SJSA1 (cell line): ENCODE measurements around a stretch of chr18.

DNA sequence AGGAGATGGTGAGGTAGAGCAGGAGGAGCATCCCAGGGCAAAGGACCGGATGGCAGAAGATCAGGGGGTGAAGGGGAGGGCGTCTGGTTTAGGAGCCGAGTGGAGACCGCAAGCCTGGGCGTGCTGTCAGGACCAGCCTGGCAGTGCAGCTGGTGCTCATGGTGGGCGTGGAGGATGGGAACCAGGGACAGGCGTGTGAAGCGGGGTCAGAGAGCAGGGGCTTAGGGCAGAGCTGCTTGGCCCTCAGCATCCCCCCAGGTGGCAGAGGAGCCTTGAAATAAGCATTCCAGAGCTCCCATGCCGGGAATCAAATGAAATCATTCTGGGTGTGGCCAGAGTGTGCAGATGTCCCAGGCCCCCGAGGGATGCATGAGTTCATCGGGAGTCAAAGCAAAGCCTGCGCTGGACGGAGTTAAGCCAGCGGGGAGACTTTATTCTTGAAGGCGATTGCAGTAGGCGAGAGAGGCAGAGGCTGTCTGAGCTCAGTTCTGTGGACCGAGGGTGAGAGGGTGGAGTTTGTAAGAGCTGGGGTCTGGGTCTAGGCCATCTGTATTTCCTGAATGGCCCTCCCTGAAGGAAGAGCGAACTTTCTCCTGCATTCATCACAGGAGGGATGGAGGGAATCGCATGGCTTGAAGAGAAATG lies 33.1 kb upstream of the MBP start:
- RAMPAGE, long total RNA: no peak

DNA sequence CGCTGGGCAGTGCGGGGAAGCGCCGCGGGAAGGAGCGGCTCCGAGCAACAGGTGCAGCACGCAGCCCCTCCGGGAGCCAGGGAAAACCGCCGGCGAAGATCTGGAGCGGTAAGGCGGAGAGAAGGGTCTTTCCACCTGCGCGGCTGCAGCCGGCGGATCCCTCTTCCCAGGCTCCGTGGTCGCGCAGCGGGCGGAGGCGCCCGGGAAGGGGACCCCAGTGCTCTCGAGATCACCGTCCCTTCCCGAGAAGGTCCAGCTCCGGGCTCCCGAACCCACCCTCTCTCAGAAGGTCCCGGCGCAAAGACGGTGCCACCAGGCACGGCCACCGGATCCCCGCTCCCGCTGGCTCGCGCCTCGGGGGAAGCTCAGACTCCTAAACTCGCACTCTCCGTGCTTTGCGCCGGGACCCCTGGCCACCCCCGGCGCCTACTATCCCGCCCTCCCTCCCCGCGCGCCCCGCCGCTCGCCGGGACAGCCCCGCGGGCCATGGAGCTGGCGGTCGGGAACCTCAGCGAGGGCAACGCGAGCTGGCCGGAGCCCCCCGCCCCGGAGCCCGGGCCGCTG lies 497 bp downstream of the GALR1 start:
- RAMPAGE, long total RNA: no peak

GRCh38 chr18:77622178-77622447 lies 372.5 kb downstream of the GALR1 start:
- RAMPAGE, long total RNA: no peak

DNA sequence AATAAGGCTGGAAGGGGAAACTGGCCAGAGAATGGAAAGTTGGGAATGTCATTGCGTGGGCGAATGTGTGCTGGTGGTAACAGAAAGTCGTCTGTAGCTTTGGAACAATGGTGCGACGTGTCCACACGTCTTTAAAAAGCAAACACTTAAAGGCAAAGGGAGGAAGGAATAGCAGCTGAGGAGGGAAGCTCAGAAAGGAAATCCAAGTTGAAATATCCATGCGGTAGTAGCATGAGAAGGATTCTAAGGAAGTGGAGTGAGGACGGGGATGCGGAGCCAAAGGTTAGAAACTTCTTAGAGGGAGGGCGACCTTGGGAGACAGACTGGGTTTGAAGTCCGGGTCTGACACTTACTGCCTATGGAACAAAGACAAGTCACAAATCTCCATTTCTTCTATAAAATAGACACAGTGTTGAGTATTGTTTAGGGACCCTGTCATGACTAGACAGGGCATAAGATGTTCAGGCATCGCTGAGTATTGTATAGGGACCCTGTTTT lies 469.3 kb upstream of the SALL3 start:
- RAMPAGE, long total RNA: no peak

DNA sequence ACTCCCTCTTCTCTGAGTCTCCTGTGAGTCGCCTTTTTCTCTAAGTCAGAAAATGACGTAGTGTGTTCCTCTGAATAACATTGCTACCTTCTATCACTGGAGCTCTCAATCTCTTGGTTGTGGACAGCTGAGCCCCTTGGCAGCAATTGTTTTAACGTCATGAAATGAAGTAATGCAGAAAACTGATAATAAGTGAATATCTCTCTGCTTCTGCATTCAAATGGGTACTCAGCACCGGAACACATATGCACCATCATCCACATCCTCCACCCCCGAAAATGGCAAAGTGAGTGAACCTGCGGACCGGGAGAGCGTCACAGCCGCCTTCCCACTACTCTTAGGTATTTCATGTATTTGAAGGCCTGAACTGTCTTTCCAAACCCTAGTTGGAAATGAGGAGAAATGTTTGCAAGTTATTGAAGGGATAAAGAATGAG lies 433.2 kb upstream of the SALL3 start:
- RAMPAGE, long total RNA: no peak

DNA sequence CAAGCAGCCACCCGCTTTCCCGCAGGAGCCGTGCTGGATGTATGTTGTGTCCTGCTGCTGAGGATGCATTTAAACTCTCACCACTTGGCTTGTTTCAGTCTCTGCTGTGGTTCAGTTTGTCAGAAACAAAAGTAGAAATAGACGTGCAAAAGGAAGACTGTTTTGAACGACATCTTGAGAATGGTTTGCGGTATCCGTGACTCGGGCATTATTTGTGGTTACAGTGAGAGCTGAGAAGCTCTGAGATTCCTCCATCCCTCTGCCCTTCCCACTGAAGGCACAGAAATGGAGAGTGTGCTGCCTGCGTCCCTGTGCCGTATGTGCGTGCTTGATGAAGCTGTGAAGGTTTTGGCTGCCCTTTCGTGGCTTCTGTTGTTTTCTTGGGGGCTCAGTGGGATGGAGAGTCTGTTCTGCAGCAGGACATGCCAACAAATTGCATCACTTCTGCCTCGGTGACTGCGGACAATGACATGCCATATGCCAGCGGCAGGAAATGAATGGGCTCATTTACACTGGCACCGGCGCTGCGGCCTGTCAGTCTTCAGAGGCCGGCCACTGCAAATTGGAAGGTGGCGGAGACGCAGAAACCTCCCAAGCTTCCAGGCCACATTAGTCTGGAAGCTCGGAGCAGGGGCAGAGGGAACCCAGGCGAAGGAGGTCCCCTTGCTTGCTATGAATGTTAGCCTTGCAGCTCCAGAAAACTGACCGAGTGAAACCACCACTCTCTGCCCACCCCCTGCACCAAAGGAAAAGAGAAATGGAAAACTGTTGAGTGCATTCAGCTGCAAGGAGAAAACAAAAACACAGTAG lies 417.6 kb upstream of the SALL3 start:
- RAMPAGE, long total RNA: no peak

- RAMPAGE, long total RNA: no peak
Measured at GRCh38 chr18:79154330-79154574, 85.1 kb downstream of the ATP9B start.

DNA sequence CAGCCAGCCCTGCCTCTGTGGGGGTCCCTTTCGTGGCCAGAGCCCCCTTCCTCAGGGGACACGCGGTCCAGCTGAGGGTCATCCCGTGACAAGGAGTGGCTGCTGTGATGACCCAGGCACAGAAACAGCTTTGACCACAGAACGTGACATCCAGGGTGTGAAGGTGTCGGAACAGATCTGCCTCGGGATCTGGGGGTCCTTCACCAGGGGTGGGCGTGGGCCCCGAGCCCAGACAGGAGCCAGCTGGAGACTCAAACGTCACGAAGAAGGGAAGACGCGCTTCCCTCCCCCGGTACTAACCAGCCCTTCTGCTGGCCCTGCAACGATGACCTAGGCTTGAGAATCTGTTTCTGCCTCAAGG lies 75.9 kb downstream of the NFATC1 start:
- RAMPAGE, long total RNA: no peak

DNA sequence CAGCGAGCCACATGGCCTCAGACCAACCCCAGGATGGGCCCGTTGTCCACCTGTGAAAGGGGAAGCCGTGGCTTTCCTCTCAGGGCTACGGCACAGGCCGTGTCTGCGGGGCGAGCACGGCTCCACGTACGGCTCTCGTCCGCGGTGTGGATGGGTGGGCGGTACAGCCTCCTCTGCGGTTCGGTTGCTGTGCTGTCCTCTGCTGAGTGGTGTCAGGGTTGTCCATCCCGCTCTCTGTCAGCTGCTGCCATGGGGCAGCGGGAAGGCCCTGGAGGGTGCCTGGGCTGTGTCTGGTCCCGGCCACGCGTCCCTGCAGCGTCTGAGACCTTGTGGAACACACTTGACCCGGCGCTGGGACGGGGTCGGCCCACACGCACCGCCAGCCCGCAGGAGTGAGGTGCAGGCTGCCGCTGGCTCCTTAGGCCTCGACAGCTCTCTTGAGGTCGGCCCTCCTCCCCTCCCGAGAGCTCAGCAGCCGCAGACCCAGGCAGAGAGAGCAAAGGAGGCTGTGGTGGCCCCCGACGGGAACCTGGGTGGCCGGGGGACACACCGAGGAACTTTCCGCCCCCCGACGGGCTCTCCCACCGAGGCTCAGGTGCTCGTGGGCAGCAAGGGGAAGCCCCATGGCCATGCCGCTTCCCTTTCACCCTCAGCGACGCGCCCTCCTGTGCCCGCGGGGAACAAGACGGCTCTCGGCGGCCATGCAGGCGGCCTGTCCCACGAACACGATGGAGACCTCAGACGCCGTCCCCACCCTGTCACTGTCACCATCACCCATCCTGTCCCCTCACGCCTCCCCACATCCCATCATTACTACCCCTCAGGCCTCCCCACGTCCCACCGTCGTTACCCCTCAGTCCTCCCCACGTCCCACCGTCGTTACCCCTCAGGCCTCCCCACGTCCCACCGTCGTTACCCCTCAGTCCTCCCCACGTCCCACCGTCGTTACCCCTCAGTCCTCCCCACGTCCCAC lies 128.8 kb downstream of the NFATC1 start:
- RAMPAGE, long total RNA: no peak

- RAMPAGE, long total RNA: no peak
Measured at GRCh38 chr18:79575928-79576643, 103.5 kb upstream of the CTDP1 start.

DNA sequence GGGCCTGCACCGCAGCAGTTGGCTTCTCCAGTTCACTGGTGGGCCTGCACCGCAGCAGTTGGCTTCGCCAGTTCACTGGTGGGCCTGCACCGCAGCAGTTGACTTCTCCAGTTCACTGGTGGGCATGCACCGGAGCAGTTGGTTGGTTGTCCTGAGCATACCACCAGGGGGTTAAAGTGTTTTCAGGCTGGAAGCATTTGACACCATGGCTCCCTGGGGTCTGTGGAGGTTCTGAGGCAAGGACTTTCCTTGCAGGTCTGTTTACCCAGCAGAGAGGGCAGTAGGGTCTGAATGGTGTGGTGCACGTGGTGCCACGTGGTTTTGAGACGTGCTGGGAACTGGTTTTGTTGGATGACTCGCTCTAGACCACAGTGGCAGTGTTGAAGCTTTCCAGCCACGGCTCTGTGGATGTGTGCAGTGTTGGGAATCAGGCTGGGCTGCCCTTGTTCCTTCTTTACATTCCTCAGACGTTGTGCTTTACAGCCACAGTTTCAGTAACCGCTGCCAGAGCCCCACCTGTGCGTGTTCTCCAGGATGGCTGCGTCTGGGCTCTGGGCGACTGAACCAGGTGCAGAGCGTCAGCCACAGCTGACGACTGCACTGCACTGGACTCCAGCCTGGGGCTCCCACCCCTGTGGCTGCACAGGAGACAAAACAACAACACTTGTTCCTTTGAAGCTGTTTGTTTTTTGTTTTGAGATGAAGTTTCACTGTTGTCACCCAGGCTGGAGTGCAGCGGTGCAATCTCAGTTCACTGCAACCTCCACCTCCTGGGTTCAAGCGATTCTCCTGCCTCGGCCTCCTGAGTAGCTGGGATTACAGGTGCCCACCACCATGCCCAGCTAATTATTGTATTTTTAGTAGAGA lies 8.2 kb downstream of the CTDP1 start:
- RAMPAGE, long total RNA: no peak

DNA sequence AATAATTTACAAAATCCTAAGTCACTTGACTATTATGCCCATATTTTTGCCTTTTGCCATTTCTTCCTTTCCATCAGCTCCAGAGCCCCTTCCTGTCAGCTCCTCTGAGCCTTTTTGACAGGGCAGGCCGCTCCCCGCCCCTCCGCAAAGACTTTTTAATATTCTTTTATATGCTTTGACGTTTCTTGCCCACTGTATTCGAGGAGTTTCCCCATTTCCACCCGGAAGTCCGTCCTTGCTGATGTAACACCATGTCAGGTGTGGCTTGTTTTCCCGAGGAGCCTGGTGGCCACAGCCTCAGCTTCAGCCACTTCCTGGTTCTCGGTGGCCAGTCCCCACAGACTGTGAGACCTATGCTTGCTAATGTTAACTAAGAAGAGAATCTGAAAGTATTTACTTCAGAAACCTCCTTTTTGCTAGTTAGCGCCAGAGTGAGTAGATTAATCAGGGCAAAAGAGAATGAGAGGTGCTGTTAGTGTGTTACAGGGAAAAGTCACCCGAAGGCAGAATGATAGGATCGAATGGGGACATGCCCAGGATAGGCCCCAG lies 32.1 kb downstream of the CTDP1 start:
- RAMPAGE, long total RNA: no peak

- RAMPAGE, long total RNA: no peak
Measured at GRCh38 chr18:79856598-79856945, 58.8 kb downstream of the KCNG2 start.

GRCh38 chr18:79899383-79899904 lies 52.0 kb downstream of the SLC66A2 start:
- RAMPAGE, long total RNA: no peak

- RAMPAGE, long total RNA: no peak
Measured at GRCh38 chr18:79903524-79904222, 47.8 kb downstream of the SLC66A2 start.

GRCh38 chr18:79937877-79938663 lies 13.4 kb downstream of the SLC66A2 start:
- RAMPAGE, long total RNA: no peak

DNA sequence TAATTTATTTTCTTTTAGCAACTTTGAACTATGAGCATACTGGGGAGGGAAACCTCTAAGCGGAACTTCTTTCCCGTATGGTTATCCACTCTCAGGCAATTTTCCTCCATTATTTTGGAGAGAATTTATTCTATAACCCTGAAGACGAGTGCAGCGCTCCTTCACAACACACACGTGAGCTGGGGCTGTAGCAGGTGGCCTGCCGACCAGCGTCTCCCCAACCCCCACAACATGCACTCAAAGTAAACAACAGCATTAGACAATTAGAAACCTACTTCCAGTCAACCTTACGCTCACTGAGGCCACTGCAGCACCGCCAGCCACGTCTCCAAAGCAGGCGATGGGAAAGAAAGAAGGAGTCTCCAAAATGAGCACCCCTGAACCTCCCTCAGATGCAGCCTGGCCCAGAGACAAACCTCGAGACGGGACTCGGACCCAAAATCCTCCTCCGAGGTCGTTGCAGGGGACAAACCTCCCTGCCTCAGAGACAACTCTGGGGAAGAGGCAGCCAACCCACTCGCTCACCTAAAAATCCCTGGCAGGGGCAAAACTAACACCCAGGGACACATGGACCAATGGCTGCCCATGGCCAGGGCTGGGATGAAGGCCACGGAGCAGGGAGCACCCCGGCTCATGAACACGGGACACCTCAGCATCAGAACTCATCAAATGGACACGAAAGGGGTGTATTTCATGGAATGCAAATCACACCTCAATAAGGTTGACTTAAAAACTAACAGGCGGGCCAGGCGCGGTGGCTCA lies 2.6 kb downstream of the SLC66A2 start:
- RAMPAGE, long total RNA: no peak

DNA sequence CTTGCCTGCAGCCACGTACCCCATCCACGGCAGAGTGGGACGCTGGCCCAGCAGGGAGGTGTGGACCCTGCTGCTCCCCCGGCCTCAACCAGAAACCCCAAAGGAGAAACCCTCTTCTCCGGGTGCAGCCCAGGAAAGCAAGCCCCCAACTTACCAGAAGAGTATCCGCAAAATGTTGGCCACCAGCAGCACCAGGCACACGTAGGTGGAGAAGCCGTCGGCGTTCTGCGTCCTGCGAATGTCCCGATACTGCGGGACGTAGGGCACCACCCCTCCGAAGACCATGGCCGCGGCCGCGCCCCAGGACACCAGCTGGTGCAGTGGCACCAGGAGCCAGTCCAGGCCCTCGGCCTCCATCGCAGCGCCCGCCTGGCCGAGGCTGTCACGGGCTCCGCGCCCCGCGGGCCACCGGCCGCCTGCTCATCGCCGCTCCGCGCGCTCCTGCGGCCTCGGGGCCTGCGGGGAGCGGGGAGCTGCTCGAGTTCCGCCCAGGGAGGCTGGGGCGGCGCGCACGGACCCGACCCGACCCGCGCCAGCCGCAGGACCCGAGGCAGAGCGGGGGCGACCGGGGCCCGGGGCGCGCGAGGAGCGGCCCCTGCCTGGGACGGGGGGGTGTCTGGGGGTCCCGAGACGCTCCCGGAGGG lies 761 bp downstream of the SLC66A2 start:
- RAMPAGE, long total RNA: no peak

- RAMPAGE, long total RNA: no peak
Measured at GRCh38 chr18:79961719-79962234, 2.7 kb upstream of the HSBP1L1 start.

DNA sequence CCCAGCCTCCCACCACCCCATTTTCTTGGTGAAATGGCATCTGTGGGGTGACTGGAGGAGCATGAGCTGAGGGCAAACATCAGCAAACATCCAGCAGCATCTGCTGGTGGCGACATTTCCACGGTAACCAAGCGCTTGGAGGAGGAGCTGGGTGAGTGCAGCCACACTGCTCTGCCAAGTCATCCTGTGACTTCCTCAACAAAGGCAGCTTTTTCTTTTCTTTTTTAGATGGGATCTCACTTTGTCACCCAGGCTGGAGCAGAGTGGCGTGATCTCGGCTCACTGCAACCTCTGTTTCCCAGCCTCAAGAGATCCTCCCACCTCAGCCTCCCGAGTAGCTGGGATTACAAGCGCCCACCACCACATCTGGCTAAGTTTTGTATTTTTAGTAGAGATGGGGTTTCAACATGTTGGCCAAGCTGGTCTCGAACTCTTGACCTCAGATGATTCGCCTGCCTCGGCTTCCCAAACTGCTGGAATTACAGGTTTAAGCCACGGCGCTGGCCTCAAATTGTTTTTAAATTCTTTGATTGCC lies 5.5 kb downstream of the TXNL4A start:
- RAMPAGE, long total RNA: no peak